A172 (cell line): ENCODE measurements around the genes DPM1, ATP9A and ZFP64.

- RAMPAGE, long total RNA: no peak
Measured at GRCh38 chr20:50826159-50826538, 31.3 kb downstream of the BCAS4 start.

DNA sequence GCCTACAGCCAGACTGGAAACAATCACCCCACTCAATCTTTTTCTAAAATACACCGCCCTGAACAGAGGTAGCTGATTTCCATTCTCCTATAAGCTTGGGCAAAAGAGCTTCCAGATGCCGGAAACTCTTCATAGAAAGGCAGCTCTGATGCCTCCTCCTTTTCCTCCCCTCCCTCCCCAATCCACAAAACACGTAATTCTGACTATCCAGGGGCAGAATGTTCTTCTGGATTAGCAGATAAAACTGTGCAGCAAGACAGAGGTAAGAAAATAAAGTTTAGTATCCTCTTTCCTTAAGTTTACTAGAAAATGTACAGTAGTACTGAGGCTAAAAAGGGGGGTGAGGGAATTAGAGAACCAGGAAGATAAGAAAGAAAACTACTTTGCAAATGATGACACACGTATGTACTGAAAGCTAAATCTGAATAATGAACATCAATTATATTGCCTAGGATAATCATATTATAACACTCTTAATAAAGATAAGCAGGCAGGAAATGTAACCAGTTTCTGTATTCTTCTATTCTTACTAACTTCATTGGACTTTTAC is 15.7 kb downstream of the ADNP start:
- RAMPAGE, long total RNA: no peak

- RAMPAGE, long total RNA: start-site peak on the minus strand at chr20:50958512-50958538, 88 and 1,438 reads in 2 replicates
Measured at GRCh38 chr20:50958198-50958654, at the start of gene DPM1. Gene DPM1, minus strand, starts transcription at chr20:50958532.

- RAMPAGE, long total RNA: no peak
Measured at GRCh38 chr20:51417316-51418141, 125.0 kb downstream of the NFATC2 start.

DNA sequence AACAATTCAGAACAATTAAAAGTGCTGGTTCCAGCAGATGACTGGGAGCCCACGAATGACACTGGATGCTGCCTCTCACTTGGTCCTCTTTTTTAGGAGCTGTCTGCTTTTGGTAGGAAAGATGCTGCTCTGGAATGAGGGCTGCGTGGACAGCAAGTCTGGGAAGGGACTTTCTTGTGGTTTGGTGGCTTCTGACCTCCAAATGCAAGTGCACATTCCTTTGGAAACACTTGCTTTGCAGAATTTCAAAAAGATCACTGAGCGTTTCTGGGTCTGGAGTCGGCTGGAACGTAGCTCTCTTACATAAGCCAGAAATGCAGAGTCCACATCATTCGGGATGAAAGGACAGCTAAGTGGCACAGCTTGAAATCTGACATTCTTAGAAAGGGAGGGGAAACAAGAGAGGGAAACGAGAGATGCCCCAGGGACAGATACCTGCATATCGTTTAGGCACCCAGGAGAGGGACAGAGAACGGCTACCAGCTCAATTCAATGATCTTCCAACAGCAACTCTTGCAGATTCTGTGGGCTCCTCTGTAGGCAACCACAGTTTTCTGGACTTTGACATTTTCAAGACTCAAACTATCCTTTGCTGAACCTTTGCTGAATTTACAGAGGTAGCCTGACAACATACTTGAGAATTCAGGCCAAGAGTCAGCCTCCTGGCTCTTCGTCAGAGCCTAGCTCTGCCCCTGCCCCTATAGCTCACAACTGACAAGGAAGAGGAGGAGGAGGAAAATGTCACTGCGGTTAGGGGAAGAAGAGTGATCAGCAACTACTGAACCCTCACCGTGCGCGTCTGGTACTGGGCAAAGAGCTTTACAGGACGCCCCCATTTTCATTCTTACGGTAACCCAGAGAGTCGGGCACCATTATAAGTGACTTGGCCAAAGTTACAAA is 118.6 kb downstream of the NFATC2 start:
- RAMPAGE, long total RNA: no peak

DNA sequence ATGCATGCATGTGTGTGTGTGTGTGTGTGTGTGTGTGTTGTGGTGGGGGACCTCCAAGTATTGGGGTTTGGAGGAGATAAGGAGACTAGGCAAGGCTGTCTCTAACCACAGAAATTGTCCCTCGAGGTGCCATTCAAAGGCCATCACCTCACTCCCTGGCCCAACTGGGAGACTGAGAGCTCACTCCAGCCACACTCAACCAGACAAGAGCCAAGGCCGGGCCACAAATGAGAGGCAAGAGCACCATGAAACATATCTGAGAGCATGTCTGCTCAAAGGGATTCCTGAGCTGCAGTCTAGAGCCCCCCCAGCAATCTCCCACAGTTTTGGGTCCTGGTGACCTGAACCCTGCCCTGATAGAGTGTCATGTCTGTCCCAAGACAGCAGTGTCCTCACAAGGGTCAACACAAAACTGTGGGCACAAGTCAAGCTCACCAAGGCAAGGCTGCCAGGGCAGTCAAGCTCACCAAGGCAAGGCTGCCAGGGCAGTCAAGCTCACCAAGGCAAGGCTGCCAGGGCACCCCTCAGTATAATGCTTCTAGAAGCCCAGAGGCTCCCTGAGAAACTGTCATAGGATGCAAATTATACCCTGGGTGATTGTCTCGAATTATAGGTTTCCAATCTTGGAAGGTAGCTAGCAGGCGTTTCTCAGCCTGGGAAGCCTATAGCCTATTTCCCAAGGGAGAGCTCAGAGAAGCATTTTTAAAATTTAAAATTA is 108.6 kb downstream of the NFATC2 start:
- RAMPAGE, long total RNA: no peak

DNA sequence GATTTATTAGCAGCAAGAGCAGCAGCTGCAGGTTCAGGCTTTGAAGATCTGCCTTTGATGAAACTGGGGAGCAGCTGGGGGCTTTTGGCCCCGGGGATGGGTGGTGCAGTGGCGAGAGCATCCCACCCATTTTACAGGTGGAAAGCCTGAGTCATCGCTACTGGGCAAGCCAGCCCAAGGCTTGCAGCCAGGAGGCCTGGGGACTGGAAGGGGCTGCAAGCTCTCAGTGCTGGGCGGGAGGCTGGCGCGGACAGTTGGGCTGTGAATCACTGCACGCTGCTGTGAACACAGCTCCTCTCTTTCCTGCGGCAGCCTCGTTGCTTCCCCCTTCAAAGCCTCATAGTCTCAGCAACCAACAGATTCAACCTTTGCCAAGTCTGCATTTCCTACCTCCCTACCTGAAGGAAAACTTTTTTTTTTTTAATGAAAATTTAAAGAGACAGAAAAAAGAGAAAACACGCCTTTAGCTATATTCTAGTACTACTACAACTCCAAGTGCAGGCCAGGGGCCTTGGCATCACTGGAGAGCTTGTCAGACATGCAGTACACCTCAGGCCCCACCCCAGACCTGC is 85.3 kb downstream of the NFATC2 start:
- RAMPAGE, long total RNA: no peak

GRCh38 chr20:51493306-51493666 is 49.2 kb downstream of the NFATC2 start:
- RAMPAGE, long total RNA: no peak

DNA sequence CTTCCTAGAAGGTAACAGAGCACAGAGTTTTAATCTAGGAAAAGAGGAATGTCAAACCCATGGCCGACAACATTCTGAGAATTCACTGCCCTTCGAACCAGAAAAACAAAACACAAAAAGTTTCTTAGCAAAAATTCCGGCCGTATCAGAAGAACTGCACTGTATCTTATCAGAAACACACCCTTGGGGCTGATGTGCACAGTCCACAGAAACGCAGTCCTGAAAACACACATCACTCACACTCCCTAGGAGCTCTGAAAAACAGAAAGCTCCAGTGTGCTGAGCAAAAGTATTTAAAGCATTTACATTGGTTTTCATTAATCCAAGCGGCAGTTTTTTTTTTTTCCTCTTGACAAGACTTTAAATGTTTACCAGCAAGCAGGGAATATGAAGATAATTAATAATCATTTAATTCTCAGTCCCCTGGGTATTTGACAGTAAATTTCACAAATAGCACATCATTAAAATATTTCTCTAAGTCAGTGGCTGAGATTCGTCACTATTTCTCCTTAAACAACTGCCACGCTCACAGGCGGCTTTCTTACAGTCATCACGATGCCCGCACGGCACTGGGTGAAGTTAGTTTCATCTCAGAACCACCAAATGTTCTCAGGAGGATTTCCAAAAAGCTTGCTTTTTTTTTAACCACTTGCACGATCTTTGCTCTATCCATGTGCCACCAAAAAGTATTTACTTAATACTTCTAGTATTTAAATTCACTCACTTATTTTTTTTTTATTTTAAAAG is 13.3 kb downstream of the NFATC2 start:
- RAMPAGE, long total RNA: no peak

- RAMPAGE, long total RNA: no peak
Measured at GRCh38 chr20:51697018-51697718, 71.0 kb downstream of the ATP9A start.

GRCh38 chr20:51725351-51726255 is 42.6 kb downstream of the ATP9A start:
- RAMPAGE, long total RNA: no peak

GRCh38 chr20:51749623-51749998 is 18.6 kb downstream of the ATP9A start:
- RAMPAGE, long total RNA: no peak

DNA sequence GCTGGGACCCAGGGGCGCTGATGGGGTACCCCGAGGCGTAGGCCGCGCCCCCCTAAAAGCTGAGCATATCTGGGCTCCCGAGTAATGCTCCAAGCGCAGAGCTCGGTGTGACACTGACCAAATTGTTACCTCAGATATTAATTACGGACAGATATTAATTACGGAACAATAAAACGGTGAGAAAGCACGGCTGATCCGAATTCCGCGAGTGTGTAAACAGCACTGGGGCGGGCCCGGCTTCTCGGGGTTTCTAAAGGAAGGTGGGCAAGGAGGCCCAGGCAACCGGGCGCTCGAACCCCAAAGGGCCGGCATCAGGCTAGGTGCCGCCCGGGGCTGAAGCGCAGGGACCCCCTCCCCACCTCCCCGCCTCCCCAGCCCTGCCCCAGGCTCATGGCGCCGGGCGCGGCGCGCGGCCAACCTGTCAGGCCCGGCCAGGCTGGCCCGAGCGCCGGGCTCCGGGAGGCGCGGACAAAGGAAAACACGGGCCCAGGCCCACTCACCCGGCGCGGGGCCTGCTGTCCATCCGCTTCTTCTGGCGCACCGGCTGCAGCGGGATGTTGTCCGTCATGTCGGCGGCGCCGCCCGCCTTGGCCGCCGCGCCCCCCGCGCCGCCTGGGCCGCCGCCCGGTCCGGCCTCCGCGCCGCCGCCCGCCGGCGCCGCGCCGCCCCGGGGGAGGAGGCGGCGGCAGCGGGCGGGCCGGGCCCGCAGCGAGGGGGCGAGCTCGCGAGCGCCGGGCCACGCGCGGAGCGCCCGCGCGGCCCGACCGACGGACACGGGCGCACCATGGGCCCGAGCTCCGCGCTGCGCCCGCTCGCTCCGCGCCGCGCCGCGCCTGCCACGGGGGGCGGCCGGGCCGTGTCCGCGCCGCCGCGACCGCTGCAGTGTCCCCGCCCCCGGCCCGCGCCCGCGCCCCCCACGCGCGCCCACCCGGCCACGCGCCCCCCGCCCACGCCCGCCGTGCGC is at the start of gene ATP9A:
TSS of gene ATP9A (minus strand) at position 589 of the 964 bp plus-strand sequence.
- RAMPAGE, long total RNA: no peak

DNA sequence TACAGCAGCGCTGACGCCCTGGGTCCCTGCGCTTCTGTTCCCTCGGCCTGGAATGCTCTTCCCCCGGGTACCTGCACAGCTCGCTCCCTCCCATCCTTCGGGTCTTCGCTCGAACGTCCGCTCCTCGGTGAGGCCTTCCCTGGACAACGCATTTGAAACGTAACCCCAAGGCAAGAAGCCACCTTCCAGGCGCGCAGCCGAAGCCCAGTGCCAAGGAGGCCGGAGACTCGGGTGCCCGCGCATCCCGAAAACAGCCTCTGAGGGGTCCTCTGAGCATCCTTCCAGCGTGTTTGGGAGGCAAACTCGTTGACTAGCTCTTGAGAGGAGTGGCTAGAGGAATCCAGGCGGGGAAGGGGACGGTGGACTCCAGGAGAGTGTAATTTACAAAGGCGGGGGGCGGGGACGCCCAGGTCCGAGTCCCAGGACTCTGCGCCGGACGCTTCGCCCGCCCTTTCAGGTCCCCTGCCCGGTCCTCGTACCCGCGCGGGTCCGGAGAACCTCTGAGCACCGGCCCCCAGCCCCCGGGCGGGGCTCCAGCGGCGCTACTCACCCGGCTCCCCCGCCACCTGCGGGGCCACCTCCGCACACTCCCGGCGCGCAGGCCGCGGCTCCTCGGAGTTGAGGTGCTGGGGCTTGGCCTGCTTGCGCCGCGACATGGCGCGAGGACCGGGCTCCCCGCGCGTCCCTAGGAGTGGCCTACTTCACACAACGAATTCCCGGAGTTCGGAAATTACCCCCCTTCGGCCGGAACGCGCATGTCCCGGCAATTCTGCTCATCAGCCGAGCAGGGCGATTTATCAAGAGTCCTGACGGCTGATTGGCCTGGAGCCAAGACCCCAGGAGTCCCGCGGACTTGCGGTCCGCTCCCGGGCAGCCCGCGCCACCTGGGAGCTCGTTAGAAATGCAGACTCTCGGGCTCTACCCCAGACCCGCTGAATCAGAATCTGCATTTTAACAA is 86.7 kb downstream of the ZFP64 start:
- RAMPAGE, long total RNA: no peak

GRCh38 chr20:52191438-52191914 is at the start of gene ZFP64:
Gene ZFP64, minus strand, starts transcription at chr20:52191779.
- RAMPAGE, long total RNA: no peak

DNA sequence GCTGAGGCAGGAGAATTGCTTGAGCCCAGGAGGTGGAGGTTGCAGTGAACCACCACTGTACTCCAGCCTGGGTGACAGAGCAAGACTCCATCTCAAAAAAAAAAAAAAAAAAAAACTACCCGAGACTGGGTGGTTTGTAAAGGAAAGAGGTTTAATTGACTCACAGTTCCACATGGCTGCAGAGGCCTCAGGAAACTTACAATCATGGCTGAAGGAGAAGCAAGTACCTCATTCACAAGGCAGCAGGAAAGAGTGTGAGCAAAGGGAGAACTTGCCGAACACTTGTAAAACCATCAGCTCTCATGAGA is 30.6 kb upstream of the ZFP64 start:
- RAMPAGE, long total RNA: no peak

DNA sequence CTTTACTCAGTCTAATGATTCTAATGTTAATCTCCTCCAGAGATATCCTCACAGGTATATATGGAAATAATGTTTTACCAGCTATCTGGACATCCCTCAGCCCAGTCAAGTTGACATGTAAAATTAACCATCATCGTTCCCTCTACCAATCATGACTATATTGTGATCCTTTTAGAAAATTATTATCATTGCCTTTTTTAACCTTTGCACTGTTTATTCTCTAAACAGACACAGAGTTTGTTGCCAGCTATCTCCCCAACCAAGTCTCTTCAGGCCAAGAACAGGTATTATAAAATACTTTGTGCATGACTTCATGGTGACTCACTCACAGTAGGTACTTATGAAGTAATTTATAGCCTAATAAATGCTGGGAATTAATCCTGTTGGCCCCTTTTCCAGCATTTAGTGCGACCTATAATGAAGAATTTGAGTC is 26.1 kb upstream of the TSHZ2 start:
- RAMPAGE, long total RNA: no peak

DNA sequence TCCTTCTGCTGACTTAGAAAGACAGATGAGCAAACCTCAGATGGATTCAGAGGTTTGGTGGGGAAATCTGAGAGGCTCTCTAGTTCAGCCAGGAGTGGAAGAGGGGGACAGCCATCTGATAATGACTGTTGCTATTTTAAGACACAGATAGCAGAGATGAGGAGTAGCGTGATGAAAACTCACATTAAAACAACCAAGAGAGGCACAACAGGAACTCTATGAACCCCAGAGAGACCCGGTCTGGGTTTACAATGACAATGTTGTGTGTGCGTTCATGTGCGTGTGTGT is 28.7 kb downstream of the TSHZ2 start:
- RAMPAGE, long total RNA: no peak

GRCh38 chr20:53503310-53503938 is 90.2 kb downstream of the ZNF217 start:
- RAMPAGE, long total RNA: no peak

DNA sequence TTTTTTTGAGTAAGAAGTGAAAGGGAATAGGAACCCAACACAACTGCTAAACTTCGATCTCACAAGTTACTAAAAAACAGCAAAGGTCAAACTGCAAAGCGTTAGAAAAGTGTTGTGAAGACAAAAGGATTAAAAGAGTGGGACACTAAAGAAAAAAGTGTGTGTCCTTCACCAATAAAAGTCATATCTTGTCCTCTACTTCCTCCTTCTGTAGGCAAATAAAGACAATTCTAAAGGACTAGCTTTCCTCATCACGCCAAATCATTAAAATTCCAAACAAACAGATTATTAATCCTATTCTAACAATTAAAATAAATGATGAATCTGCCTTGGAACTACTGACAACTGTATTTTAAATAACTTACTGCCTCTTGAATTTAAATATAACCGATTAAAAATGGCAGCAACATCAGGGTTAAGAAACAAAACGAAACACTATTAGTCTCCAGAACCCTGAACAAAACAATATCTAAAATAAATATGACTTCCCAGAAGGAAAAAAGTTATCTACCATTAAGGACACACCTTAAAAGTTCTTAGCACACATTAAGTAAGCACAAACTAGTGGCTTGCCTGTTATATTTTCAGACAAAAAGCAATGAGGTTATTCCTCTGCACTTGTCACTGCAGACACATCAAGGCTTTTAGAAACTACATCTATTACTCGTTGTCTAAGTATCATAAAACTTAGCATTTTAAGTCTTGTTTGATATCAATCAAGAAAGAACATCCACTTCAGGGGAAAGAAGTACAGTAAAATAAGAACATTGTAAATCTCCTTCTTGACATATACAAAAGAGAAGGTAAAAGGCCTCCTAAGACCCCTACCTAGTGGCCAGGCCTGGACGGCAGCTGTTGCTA is 2.3 kb downstream of the ZNF217 start:
- RAMPAGE, long total RNA: no peak